Sciatic nerve (tissue), 1 donor: ENCODE data around the gene OOSP4A.

- PRO-cap: no peak
These were observed 9.7 kb downstream of the MRPL16 start for GRCh38 chr11:59800604-59801520.

GRCh38 chr11:59806824-59808015 lies 3.4 kb downstream of the MRPL16 start:
- PRO-cap: no peak

DNA sequence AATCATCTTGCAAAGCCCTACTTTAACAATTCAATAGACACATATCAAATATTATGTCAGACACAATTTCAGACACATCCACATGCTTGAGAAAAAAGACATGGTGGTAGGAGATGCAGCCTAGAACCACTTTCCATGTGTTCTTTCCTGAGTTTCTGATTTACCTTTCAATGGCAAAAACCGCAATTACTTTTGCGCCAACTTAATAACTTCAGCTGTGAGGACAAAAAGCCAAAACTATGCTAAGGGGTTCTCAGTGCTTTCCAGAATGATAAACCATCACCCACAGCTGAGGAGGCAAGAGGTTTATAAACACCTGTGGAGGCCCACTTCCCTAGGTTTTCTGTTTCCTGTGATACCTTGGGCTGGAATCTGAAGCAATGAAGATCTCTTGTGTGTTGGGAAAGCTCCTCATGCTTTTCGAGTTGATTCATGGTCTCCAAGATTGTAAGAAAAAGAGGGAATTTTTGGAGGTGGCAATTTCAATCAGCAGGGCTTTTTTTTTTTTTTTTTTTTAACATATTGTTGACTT lies at the start of gene OOSP4A:
Gene OOSP4A (plus strand): TSS at position 381 of the 532 bp plus-strand sequence.
- PRO-cap: no peak

GRCh38 chr11:60251292-60251804 lies 8.4 kb upstream of the MS4A4E start:
- PRO-cap: no peak

DNA sequence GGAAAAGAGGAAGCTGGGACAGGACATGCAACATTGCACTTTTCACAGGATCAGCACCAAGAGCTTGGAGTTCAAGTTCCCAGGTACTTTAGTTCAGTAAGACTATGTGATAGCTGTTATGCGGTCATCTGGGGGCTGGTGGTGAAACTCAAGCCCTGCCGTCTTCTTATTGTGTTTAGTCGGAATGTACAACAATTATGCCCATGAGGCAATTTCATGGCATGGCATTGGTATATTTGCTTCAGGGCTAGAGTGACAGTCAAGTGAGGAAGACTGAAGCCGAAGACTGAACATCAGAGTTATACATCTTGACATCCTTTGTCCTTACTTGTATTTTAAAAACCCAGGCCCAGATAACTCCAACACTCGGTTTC lies 16.9 kb upstream of the MS4A4A start:
- PRO-cap: no peak

GRCh38 chr11:60310493-60311142 lies 16.4 kb upstream of the MS4A6E start:
- PRO-cap: bidirectional peak, plus-strand start at chr11:60310970, minus-strand start at chr11:60310750

GRCh38 chr11:60336645-60337290 lies 9.7 kb downstream of the MS4A6E start:
- PRO-cap: no peak

- PRO-cap: no peak
These were observed 659 bp downstream of the MS4A14 start for GRCh38 chr11:60396841-60397395.

DNA sequence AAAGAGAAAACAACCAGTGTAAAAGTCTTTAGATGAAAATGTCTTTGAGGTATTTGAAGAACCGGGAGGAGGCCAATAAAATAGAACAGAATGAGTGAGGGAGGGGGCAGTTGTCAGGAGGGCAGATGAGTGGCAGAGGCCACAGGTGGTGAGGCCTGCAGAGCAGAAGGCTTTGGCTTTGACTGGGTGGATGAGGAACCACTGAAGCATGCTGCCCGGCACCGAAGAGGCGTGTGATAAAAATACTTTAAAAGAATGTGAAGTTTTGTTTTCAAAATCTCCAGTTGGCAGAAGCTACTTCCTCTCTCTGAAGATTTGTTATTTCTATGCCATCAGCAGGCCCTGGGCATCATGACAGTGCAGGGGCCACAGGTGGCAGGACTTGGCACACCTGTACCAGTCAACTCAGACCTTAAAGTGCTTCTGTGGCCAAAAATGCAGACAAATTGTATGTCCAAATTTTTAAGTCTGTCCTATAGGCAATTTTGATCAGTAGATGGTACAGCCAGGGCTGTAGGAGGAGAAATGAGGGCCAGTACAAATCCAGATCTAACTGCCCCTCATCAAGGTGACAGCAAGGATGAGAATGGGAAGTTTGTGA lies 6.4 kb downstream of the MS4A12 start:
- PRO-cap: no peak

GRCh38 chr11:60763201-60763455 lies 6.5 kb downstream of the MS4A15 start:
- PRO-cap: unidirectional peak, plus-strand start at chr11:60763301

DNA sequence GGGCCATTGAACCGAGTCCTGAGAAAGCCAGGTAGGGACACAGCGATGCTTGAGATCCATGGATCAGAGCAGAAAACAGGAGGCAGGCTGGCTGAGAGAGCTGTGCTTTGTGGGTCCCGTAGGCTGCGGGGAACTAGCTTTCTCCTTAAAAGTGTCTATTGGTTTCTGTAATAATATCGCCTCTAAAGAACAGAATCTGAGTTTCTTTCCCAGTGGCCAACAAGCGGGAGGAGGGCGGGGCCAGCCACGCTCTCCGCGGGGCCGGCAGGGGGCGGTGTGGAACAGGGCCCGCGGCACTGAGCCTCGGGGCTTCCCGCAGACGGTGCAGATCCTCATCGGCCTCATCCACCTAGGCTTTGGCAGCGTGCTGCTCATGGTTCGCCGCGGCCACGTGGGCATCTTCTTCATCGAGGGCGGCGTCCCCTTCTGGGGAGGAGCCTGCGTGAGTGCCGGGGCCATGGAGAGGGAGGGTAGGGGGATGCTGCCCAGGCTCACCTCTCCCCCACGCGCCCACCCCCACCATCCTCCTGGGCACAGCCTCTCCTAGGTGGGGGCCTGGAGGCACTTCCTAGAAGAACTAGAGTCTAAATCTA lies 10.6 kb downstream of the MS4A15 start:
- PRO-cap: no peak

DNA sequence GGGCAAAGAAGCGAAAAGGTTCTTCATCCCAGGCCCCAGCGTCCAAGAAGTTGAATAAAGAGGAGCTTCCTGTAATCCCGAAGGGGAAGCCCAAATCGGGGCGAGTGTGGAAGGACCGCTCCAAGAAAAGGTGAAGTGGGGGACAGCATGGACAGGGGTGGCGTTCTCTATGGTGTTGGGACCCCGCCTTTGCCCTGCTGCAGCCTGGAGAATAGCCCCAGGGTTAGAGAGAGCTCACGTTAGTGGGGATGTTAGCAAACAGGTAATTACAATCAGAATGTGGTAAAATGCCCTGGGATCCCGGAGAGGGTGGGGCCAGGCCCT lies 802 bp downstream of the CCDC86 start:
- PRO-cap: no peak

DNA sequence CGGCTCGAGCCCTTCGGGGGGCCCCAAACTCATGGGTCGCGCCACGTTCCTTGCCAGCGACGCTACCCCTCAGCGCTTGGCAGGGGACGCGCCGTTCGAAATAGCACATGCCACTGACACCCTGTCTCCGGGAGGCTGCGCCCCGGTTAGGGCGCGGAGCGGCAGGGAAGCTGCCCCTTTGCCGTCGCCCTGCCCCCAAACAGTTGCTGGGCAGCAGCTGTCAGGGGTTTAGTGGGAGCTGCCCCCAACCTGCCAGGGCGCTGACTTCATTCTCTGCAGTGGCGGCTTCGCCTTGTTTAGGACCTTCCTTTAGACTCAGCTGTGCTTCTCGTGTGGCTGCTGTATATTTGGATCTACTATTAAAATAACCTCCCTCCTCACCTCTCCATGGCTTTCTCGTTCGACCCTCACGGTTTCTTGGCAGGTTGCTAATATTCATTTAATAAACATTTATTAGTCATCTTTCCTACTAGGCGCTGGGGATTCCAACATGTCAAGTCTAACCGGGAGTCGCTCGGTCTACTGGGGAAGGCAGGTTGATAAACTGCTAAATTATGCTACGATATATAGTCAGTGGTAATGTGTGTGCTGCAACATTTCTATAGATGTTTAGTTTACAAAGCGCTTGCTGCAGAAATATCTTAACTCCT lies 777 bp downstream of the TMEM109 start:
- PRO-cap: unidirectional peak, minus-strand start at position 201 of the sequence; unidirectional peak, minus-strand start at position 205 of the sequence

DNA sequence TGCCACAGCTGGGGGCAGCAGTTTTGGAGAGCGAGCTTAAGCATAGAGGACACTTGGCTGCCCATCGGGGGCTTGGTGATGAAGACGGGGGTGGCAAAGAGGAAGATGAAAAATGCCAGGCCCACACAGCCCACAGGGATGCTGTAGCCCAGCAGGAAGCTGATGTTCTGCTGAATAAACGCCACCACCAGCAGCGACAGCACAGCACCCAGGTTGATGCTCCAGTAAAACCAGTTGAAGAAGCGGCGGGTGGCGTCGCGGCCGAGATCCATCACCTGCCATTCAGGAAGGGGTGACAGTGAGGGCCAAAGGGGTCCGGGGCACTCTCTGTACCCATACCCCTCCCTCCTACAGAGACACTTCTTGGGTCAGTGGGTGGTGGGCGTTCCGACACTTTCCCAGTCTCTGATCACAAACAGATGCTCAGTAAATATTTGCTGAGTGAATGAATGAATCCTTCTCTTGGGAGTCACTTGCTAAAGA lies 5.4 kb downstream of the SLC15A3 start:
- PRO-cap: no peak

- PRO-cap: no peak
These were observed 9.4 kb downstream of the CD6 start for GRCh38 chr11:60980648-60981446.

DNA sequence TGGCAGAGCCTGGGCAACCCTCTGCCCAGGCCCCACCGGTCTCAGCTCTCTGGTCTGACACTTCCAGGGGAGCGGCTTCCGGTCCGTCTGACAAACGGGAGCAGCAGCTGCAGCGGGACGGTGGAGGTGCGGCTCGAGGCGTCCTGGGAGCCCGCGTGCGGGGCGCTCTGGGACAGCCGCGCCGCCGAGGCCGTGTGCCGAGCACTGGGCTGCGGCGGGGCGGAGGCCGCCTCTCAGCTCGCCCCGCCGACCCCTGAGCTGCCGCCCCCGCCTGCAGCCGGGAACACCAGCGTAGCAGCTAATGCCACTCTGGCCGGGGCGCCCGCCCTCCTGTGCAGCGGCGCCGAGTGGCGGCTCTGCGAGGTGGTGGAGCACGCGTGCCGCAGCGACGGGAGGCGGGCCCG lies 36.0 kb downstream of the CD6 start:
- PRO-cap: no peak

DNA sequence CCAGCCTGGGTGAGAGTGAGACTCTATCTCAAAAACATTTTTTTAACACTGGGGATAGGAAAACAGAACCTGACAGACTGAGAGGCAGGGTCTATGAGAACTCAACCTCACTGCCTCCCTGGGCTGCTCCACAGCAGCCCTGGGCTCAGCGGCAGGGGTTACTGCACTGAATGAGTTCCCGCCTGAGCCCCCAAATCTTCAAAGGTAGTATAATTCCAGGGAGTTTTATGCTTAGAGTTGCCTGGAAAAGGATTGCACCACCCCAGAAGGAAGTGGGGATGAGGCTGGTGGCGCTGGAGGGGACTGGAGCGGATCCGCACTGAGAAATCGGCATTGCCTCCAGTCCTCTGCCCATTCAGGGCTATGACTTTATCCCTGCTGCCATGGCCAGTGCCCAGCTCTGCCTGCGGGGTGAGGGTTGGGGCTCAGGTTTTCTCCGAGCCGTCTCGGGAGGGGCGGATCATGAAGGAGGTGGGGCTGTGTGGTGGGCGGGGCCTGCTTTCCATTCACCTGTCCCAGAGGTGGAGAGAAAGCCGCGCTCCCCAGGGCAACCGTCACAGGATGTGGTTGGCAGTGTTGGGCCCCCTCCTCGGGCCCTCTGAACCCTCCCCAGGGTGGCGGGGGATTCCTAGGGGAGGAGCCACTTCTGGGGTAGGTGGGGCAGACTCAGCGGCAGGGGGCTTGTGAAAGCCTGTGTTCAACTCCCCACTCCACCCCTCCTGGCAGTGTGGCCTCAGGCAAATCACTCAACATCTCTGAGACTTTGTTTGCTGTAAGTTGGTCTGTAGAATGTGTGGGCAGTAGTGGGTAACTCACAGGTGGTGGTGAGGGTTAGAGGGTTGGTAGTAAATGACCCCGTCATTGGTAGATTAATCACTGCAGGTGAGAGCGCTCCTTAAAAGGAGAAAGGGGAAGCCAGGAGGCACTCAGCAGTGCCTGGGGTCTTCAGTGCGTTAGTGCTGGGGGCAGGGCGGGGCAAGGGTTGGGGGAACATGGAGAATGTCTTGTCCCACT lies 50.1 kb downstream of the CD6 start:
- PRO-cap: no peak

GRCh38 chr11:61027272-61027959 lies 55.9 kb downstream of the CD6 start:
- PRO-cap: no peak

DNA sequence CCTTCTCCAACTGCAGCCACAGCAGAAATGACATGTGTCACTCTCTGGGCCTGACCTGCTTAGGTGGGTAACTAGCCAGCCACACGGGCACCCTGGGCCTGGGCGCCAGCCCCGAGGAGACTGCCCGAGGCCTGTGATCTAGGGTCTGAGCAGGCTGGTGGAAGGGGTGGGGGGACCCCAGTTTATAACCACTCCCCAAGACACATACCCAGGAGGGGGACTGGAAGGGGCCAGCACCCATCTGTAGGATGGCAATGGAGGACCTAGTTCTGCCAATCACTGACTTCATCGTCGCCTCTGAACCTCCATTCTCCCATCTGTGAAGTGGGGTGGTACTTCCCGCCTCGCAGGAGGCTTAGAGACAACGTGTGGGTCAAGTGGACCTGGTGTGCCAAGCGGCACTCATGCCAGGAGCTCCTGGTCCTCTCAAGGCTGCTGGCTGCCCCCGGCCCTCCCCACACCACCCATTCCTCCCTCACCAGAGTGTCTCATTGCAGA lies 16.2 kb downstream of the CD5 start:
- PRO-cap: no peak

GRCh38 chr11:61120431-61121663 lies 18.6 kb downstream of the CD5 start:
- PRO-cap: no peak